ENCODE measurements around a stretch of chr17.

DNA sequence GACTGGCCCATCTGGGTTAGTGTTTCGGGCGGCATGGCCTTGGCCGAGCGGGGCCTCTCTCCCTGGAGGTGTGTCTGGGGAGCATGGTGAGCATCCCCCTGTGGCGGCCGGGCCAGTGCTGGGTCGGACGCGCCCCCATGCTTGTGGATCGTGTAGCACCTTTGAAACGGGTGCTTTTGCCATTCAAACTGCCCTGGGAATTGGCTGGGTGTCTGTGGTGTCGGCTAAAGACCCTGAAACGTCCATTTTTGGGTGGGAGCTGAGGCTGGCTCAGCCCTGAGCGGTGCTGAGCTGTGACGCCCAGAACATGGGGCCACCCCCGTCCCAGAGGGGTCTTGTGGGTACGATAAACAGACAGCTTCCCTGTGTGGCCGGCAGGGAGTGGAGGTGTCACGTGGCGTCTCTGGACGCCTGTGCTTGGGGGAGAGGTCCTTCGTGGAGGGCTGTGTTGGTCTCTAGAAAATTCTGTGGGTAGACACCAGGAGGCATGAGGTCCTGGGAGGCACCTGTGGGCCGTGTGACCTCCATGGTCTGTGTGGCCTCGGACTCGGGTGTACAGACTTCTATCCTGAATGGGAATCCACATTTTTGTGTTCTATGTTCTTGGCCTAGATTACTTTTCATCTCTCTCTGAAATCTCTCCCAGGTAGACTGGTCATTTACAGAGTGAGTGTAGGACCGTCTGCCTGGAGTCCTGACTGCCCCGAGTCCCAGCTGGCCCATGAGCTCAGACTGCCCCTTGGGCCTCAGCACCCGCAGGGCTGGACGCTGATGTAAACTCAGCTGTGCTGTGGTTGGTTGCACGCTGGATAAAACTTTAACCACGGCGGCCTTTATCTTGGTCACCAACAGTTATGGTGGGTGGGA is 6.4 kb downstream of the METRNL start:
- RRBS: no CpG with 5 or more reads among the region's 32 CpGs

- RRBS: 97% methylated on average over 3 of the region's 55 CpGs
Observed at GRCh38 chr17:83089214-83090202, 10.1 kb downstream of the METRNL start.

GRCh38 chr17:83099297-83100155 is 20.1 kb downstream of the METRNL start:
- RRBS: 8% methylated on average over 27 of the region's 38 CpGs

DNA sequence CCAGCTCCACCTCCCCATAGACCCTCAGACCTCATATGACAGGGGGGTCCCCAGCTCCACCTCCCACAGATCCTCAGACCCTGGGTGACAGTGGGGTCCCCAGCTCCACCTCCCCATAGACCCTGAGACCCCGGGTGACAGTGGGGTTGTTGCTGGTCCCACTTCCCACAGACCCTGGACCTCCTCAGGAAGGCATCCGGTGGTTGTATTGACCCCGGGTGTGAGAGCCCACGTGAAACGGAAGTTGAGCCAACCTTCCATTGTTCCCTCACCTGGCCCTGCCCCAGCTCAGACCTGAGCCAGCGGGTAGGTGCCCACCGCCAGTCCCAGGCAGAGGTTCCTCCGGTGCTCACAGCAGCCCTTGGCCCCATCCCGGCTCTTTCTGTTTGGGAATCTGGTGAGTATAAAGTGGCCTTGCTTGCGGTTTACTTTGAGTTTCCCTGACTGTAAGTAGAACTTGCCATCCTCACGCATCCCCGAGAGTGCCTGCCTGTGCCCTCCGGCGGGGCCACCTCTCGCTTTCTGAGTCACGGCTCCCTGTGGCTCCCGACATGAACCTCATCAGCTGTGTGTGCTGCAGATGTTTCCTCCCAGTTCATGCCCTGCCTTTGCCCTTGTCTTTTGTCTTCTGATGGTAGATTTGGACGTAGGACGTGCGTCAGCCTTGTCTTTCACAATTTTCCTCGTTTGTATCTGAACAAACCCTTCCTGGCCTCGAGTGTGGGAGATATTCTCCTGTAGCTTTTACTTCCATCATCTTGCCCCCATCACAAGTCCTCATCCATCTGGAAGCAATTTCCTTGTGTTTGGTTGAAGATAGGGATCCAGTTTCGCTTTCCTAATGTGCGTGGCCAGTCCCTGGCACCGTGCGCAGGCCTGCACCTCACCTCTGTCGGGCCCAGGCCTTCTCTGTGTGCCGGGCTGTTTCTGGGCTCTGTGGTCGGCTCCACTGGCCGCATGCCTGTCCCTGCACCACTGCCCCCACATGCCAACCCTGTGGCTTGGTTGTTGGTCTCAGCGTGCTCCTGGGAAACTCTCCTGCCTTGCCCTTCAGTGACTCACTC is 75.9 kb downstream of the METRNL start:
- RRBS: 51% methylated on average over 7 of the region's 31 CpGs

All from epidermal melanocyte (primary cell).